A172 (cell line): Measurements from ENCODE around the genes RGS18, CFHR3, CFHR1 and CFHR4.

DNA sequence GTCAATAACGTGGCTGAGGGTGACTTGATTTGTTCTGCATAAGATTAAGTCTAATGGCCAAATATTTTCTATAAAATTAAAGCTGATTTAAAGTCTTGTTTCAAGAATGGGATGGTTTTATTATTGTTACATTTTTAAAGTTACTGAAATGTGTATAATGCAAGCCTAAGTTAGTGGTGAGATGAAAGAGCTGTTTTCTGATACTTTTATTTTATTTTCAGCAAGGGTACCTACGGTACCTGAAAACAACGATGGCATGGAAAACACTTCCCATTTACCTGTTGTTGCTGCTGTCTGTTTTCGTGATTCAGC is 502 bp downstream of the PRG4 start:
- RAMPAGE, long total RNA = no peak

- RAMPAGE, long total RNA = no peak
Measured at GRCh38 chr1:186327220-186327761, 31.2 kb downstream of the PRG4 start.

DNA sequence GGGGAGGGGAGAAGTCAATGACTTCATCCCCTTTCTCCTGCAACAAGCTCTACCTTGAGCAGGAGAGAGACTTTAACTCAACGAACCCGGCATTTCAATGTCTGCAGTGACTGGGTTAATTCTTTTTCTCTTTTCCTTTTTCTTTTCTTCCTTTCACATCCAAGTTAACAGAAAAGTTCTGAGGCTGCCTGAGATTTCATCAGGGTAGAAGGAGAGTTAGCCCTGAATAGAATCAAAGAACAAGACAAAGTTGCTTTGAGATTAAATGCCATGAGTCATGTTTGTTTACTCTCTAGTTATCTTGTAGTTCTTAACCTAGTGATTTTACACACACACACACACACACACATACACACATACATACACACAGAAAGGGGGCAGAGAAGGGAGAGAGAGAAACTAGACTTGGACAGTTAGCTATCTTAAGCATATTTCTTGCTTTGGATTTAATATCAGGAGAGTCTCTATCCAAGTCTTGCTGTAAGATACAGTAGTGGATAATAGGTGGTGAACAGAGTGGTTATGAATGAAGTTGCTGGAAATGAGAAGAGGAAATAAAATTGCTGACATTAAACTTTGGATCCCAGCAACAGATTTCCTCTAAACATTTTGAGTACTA is 19.8 kb downstream of the PLA2G4A start:
- RAMPAGE, long total RNA = no peak

GRCh38 chr1:187006485-187006988 is 177.8 kb downstream of the PLA2G4A start:
- RAMPAGE, long total RNA = no peak

- RAMPAGE, long total RNA = no peak
Measured at GRCh38 chr1:187073000-187073668, 244.4 kb downstream of the PLA2G4A start.

GRCh38 chr1:189935001-189935327 is 542.7 kb downstream of the BRINP3 start:
- RAMPAGE, long total RNA = no peak

DNA sequence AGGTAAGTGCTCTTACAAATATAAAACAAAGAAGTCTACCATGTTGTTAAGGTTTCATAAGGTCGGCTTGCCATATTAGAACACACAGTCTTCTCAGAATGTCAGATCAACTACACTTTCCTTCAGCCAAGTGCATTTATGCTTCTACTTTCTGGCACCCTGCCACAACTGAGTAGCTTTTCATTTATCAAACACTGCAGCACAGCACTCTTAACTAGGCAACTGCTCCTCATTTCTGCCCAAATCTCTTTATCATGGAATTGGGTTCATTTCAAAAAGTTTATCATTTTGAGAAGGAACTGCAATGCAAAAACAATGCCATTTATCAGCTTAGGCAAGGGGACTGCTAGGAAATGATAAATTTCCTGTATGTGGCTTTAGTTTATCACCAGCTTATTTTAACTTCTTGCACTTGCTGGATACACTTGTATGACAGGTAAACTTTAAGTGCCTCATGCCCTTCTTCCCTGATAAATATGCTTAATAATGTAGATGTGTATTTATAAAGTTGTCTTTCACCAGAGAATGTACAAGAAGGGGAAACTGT is 334.5 kb upstream of the RGS18 start:
- RAMPAGE, long total RNA = no peak

GRCh38 chr1:192158075-192158835 is at the start of gene RGS18:
Gene RGS18, plus strand, starts transcription at chr1:192158462.
- RAMPAGE, long total RNA = no peak

GRCh38 chr1:192550841-192551419 is 24.6 kb upstream of the RGS1 start:
- RAMPAGE, long total RNA = no peak

- RAMPAGE, long total RNA = no peak
Measured at GRCh38 chr1:193219111-193219887, 32.9 kb upstream of the B3GALT2 start.

- RAMPAGE, long total RNA = no peak
Measured at GRCh38 chr1:193408646-193409498, 222.5 kb upstream of the B3GALT2 start.

GRCh38 chr1:193461590-193462156 is 275.3 kb upstream of the B3GALT2 start:
- RAMPAGE, long total RNA = no peak

GRCh38 chr1:196450362-196451142 is 157.7 kb downstream of the KCNT2 start:
- RAMPAGE, long total RNA = no peak

DNA sequence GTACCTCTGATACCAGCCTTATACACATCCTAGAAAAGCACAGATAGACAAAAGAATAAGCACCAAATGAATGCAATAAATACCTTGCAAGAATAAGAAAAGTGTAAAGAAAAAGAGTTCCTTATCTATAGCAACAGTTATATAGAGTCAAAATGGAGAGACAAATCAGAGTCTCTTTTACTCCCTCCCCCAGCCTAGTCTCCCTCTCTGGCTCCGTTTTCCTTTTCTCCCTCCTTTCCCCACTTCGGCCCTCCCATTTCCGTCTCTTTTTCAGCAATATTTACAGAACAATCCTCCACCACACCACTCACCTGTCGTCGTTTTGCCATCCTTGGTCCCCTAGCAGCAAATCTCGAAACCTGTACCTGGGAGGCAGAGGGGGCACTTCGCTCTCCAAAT is 337 bp downstream of the KCNT2 start:
- RAMPAGE, long total RNA = no peak

DNA sequence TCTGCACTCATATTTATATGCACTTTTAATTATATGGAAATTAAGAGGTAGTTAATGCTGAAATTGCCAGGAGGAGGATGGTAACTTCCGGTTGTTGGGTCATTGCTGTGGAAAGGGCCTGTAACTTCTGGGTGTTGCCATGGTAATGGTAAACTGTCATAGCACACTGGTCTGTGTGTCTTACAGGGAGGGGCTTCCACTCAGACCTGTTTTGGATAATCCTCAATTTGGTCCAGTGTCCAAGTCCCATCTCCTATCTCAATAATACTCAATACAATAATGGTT is 7.7 kb downstream of the CFH start:
- RAMPAGE, long total RNA = no peak

GRCh38 chr1:196774213-196774995 is at the start of gene CFHR3:
Gene CFHR3, plus strand, starts transcription at chr1:196774840.
- RAMPAGE, long total RNA = no peak

DNA sequence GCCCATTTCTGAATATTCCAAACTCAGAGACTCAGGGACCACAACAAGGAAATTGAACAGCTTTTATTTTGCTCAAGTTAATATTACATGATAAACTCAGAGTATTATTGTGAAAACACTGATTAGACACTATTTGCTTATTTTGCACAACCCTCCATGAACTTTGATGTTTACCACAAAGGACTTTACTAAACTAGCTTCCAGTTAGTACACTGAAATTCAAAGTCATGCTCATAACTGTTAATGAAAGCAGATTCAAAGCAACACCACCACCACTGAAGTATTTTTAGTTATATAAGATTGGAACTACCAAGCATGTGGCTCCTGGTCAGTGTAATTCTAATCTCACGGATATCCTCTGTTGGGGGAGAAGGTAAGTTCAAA is at the start of gene CFHR1:
Gene CFHR1, plus strand, starts transcription at position 202 of the 384 bp plus-strand sequence.
- RAMPAGE, long total RNA = no peak

GRCh38 chr1:196887832-196888359 is at the start of gene CFHR4:
Gene CFHR4, plus strand, starts transcription at chr1:196888052.
- RAMPAGE, long total RNA = no peak

GRCh38 chr1:196896886-196897817 is 9.3 kb downstream of the CFHR4 start:
- RAMPAGE, long total RNA = no peak

DNA sequence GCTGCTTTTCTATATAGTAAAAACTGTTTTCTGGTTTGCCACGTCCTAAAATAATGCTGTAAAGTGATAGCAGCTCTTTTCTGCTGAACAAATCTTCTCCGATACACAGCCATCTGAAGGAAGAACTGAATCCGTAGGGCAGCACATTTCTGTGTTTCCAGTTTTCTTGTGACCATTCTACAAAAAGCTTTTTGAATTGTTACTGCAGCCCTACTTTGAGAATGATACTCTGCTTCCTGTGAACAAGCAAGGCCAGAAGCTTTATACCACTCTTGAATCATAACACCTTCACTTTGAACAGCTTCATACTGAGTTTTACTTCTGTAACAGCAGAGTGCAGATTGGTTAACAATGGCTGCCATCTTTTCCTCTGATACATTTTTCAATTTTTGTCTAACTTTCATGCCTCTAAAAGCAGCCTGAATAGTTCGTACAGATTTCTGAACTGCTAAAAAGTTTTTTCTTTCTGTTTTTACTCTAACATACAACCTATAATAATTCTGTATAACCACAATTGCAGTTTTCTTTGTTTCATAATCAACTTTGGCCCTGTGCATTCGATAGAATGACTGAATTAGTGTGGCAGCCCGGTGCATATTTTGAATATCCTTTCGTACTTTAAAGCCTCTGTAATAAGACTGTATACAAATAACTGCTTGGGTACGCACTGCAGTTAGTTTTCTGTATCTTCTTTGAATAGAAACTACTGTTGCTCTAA is 33.7 kb upstream of the F13B start:
- RAMPAGE, long total RNA = no peak